A549 (cell line): ENCODE measurements around the genes CCDC9, SULT2A1 and SYNGR4.

- PRO-cap = no peak
CAGE:
- cytosol, long polyA plus RNA = no peak
- long polyA plus RNA = no peak
- nucleus, long polyA plus RNA = no peak
These were observed 40.7 kb downstream of the BBC3 start for GRCh38 chr19:47190162-47190907.

DNA sequence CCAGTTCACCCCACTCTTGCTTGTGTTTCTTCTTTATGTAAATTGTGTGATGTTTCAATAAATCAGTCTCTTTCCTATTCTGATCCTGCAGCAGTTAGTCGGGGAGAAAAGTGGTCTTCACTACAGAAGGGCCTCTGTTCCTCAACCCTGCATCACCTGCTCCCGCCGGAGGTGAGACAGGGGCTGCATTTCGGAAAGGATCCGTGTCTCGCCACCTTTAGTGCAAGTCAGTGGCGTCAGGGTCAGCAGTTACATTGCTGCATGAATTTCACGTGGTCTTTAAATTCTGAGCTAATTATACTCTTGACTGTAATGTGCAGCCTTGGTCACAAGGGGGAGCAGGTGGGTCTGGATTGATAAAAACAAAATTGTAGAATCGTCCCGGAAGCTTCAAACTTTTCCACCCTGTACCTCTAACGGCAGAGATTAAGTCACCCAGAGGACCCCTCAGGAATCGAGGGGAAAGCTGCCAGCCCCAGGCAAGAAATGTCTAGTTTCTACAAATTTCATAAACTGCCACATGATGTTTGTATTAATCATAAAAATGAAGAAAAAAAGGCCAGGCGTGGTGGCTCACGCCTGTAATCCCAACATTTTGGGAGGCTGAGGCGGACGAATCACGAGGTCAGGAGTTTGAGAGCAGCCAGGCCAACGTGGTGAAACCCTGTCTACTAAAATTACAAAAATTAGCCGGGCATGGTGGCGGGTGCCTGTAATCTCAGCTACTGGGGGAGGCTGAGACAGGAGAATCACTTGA lies 20.3 kb downstream of the BBC3 start:
- PRO-cap = no peak
CAGE:
- cytosol, long polyA plus RNA = no peak
- long polyA plus RNA = no peak
- nucleus, long polyA plus RNA = no peak

DNA sequence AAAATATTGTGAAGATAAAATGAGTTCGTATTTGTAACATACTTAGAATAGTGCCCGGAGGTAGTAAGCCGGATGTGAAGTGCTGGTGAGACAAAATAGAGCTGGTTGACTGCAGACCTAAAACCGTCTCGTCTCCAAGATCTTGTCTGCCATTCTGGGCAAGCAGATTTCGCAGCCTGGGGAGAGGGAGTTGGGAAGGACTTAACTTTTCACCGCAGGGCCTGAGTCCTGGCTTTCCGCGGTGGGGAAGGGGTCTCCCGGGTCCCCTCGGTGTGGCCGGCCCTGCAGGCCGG lies 8.2 kb upstream of the BBC3 start:
- PRO-cap = no peak
CAGE:
- cytosol, long polyA plus RNA = no peak
- long polyA plus RNA = no peak
- nucleus, long polyA plus RNA = no peak

DNA sequence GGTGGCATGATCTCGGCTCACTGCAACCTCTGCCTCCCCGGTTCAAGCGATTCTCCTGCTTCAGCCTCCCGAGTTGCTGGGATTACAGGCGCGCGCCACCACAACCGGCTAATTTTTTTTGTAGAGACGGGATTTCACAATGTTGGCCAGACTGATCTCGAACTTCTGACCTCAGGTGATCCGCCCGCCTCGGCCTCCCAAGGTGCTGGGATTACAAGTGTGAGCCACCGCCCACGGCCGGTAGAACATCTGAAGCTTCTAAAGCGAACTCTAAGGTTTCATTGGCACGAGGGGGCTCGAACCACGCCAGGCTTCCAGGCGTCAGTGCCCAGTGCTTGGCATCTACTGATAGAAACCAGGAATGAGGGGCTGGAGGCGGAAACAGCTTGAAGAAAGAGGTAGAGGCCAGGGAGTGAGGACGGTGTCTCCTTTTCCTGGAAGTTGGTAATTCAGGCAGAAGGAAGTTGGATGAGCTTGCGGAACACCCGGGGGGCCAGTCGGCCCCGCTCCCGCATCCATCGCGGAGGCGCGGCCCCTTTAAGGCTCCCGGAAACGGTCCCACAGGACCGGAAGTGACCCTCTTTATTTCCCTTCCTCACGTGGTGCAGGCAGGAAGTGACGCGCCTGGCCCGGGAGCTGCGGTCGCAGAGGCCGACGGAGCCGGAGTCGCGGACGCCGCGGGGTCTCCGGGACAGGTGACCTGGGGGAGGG lies at the start of gene CCDC9:
Gene CCDC9 (plus strand): TSS at position 611 of the 711 bp plus-strand sequence.
- PRO-cap = bidirectional peak, plus-strand start at position 635 of the sequence, minus-strand start at position 557 of the sequence
CAGE:
- cytosol, long polyA plus RNA = start-site peak on the plus strand centred at position 632 of the sequence, 46 bp wide, 34 and 411 reads in 2 replicates
- long polyA plus RNA = no peak
- nucleus, long polyA plus RNA = no peak

DNA sequence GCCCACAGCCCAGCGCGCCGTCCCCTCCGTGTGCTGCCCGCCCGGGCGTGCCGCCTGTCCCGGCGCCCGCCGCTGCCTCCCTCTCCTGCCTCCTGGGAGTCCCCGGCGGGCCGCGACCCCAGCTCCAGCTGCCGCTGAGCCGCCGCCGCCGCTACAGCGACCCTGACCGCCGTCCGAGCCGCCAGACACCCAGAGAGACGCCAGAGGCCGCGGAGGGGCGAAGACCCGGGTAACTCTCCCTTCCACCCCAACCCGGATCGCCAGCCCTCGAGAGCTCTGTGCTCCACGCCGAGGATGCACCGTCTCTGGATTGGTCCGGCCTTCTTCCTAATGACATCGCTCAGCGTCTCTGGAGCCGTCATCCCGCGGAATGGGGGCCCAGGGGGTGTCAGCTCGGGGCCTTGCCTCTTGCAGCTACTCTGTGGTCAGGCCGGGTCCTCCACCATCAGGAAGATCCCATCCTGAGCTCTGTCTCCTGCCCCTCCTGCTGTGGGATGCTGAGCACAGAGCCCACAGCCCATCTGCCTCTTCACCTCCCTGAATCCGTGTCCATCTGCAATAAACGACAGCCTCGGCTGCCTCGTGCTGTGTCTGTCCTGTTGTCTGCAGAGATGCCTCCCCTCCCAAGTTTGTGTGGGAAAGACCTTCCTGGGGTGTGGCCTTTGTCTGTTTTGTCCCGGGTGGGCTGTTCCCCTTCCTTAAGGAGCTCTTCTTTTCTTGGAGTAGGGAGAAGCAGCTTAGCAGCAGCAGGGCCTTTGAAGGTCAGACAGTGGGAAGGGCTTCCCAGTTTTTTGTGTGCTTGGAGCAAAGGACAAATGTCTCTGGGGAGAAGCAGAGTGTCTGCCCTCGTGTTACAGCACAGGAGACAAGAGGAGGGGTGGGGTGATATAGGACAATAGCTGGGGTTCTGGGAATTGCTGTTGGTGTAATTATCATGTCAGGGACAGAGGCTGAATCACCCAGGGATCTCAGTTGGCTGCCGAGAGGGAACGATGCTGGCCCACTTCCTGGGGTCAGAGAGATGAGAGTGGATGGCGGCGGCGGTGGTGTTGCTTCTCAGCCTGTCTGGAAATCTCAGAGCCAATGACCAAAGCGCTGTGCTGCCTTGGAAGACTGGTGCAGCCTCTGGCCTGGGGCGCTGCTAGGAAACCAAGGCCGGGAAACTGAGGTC lies 816 bp downstream of the INAFM1 start:
- PRO-cap = no peak
CAGE:
- cytosol, long polyA plus RNA = no peak
- long polyA plus RNA = no peak
- nucleus, long polyA plus RNA = no peak

DNA sequence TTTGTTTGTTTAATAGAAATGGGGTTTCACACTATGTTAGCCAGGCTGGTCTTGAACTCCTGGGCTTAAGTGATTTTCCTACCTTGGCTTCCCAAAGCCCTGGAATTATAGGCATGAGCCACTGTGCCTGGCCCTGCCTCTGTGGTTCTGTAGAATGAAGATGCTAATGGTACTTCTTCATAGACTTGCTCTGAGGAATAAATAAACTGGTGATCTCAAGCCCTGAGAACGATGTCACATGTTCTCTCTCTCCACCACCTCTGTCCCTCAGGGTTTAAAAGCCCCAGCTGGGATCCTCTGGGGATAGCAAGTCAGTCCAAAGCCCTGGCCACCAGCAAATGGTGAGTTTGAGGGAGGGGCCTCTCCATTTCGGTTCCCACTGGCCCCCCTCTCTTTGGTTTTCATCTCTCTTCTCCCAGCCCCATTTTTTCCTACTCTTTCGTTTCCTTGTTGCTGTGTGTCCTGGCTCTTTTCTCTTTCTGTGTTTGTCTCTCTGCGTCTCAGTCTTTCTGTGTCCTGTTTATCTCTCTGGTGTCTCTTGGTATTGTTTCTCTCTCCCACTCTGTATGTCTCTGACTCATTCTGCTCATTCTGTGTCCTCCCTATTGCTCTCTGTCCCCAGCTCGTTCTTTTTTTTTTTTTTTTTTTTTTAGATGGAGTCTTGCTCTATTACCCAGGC lies 3.0 kb downstream of the INAFM1 start:
- PRO-cap = no peak
CAGE:
- cytosol, long polyA plus RNA = no peak
- long polyA plus RNA = no peak
- nucleus, long polyA plus RNA = no peak

GRCh38 chr19:47319668-47320780 lies 10.4 kb downstream of the C5AR1 start:
- PRO-cap = no peak
CAGE:
- cytosol, long polyA plus RNA = no peak
- long polyA plus RNA = no peak
- nucleus, long polyA plus RNA = no peak

DNA sequence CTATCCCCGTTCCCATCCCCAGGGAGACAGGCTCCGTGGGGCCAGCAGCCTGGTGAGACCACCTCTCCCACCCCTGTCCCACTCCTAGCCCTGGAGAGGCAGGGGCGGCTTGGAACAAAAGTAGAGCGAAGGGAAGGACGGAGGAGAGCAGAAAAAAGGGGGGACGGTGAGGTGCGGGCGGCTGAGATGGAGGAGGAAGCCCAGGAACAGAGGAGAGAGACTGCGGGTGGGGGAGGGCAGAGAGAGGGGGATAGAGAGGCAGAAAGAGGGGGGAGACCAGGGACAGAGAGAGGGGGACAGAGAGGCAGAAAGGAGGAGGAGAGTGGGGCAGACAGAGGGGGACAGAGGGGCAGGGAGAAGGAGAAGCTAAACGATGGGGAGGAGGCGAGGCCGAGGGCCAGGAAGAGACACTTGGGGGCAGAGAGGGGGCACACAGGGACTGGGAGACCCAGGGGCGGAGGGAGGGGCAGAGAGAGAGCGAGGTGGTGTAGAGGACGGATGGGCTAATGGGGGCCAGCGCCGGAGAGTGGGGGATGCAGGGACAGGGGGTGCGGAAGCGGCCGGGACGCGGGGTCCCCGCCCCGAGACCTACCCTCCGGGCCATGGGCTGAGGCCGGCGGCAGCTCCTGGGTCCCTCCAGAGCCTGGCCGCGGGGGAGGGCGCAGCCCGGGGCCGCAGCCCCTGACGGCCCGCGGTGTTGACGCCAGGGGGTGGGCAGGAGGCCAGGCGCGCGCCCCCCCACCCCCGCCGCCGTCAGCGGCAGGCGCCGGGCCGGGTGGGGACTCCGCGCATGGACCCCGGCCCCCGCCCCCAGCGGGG lies 640 bp downstream of the MEIS3 start:
- PRO-cap = no peak
CAGE:
- cytosol, long polyA plus RNA = no peak
- long polyA plus RNA = no peak
- nucleus, long polyA plus RNA = no peak

DNA sequence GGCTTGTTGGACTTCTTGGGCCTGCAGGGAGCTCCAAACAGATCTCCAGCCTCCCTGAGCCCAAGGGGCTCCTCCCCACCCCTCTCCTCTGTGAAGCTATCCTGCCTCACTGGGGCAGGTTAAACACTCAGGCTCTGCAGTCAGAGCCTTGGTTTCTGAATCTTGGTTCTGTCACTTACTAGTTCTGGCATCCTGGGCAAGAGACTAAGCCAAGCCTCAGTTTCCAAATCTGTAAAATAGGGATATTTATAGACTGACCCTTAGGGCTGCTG lies 12.2 kb downstream of the NAPA start:
- PRO-cap = no peak
CAGE:
- cytosol, long polyA plus RNA = no peak
- long polyA plus RNA = no peak
- nucleus, long polyA plus RNA = no peak

GRCh38 chr19:47506817-47507338 lies 8.0 kb downstream of the NAPA start:
- PRO-cap = no peak
CAGE:
- cytosol, long polyA plus RNA = no peak
- long polyA plus RNA = no peak
- nucleus, long polyA plus RNA = no peak

DNA sequence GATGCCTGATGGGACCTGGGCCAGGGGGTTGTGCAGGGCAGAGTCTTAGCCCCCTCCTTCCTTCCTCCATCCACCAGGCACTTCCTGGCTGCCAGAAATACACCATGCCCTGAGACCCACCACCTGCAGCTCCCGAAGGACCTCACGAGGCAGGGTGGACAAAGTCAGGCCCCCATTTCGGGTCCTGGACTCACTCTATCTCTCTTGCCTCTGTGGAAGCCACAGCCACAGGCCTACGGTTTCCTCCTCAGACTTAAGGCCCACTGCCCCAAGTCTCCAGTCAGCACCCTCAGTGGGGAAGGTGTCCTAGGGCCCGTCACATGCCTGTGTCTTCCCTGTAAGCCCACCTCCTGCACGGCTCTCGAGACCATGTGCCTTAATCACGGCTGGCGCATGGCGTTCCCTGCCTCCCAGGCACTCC lies 7.5 kb downstream of the NAPA start:
- PRO-cap = no peak
CAGE:
- cytosol, long polyA plus RNA = no peak
- long polyA plus RNA = no peak
- nucleus, long polyA plus RNA = no peak

DNA sequence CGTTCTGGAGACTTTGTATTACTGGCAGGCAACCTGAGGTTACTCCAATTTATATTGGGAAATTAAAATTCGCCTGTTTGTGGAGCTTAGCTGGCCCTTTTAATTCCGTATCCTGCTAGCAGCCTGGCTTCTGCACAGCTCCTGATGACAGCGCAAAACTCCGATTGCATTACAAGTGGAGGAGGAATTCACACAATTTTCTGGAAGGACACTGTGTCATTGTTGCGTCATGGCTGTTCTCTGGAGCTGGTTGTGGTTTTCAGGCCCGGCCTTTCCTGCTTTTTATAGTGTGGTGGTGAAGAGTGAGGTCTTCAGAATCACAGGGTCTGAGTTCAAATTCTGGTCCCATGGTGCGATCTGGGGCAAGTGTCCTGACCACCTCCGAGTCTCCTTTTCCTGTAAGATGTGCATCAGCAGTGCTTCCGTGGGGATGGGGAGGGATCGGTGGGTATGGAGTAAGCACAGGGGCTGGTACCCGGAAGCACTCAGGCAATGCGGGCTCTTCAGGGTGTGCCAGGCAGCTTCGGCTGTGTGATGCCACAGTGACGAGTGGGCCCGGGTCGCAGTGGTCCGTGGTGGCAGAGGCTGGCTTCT lies 49.0 kb upstream of the EHD2 start:
- PRO-cap = no peak
CAGE:
- cytosol, long polyA plus RNA = no peak
- long polyA plus RNA = no peak
- nucleus, long polyA plus RNA = no peak

DNA sequence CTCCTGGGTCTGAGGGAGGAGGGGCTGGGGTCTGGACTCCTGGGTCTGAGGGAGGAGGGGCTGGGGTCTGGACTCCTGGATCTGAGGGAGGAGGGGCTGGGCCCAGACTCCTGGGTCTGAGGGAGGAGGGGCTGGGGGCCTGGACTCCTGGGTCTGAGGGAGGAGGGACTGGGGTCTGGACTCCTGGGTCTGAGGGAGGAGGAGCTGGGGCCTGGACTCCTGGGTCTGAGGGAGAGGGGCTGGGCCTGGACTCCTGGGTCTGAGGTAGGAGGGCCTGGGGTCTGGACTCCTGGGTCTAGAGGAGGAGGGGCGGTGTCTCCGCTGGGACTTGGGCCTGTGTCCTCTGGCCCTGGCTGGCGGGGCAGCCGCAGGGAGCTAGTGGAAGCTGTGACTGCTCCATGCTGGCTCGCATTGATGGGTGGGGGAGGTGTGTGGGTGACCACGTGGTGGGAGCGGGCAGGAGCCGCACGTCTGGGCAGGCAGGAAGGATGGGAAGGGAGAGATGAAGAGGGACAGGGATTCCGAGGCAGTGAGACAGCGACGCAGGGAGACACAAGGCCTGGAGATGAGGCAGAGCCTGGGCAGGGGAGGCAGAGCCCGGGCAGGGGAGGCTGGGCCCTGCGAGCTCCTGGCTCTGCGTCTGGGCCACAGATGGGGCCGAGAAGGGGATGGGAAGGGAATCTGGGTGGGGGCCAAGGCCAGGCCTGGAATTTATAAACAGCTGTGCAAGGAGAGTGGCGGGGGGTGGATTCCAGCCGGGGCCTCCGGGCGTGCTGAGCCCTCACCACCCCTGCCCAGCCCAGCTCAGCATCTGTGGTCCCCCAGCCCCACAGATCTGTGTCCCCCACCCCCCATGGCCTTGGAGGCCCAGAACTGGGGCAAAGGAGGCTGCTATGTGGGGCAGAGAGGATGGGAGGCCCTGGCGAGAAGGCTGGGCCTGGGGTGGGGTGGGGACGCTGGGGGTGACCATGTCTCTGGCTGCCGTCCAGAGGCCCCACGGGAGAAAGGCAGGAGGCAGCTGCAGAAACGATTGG lies 5.8 kb downstream of the EHD2 start:
- PRO-cap = no peak
CAGE:
- cytosol, long polyA plus RNA = no peak
- long polyA plus RNA = no peak
- nucleus, long polyA plus RNA = no peak

- PRO-cap = no peak
CAGE:
- cytosol, long polyA plus RNA = no peak
- long polyA plus RNA = no peak
- nucleus, long polyA plus RNA = no peak
These were observed 11.8 kb downstream of the NOP53 start for GRCh38 chr19:47756967-47757797.

GRCh38 chr19:47779761-47780294 lies 1.3 kb downstream of the SELENOW start:
- PRO-cap = no peak
CAGE:
- cytosol, long polyA plus RNA = no peak
- long polyA plus RNA = no peak
- nucleus, long polyA plus RNA = no peak

DNA sequence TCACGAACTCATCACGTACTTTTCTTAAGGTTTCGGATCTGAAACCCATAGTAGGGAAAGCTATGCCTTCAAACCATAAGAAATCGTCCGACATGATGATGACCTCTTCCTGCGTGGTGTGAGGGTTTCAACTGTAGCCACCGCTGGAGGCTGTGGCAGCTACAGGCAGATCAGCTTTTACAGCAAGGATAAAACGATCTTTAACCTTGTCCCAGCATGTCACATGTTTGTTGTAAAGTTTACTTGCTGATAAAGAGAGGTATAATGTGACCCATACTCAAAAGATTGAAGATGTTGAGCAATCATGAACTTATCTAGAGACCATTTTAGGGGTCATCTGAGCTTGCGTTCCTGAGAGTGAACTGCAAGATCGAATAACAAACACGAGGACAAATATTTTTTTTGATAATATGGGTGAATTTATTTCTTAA lies at the start of gene SULT2A1:
Gene SULT2A1 (minus strand): TSS at position 152 of the 431 bp plus-strand sequence.
- PRO-cap = no peak
CAGE:
- cytosol, long polyA plus RNA = no peak
- long polyA plus RNA = no peak
- nucleus, long polyA plus RNA = no peak

- PRO-cap = no peak
CAGE:
- cytosol, long polyA plus RNA = no peak
- long polyA plus RNA = no peak
- nucleus, long polyA plus RNA = no peak
These were observed 16.2 kb downstream of the LIG1 start for GRCh38 chr19:48153761-48154460.

DNA sequence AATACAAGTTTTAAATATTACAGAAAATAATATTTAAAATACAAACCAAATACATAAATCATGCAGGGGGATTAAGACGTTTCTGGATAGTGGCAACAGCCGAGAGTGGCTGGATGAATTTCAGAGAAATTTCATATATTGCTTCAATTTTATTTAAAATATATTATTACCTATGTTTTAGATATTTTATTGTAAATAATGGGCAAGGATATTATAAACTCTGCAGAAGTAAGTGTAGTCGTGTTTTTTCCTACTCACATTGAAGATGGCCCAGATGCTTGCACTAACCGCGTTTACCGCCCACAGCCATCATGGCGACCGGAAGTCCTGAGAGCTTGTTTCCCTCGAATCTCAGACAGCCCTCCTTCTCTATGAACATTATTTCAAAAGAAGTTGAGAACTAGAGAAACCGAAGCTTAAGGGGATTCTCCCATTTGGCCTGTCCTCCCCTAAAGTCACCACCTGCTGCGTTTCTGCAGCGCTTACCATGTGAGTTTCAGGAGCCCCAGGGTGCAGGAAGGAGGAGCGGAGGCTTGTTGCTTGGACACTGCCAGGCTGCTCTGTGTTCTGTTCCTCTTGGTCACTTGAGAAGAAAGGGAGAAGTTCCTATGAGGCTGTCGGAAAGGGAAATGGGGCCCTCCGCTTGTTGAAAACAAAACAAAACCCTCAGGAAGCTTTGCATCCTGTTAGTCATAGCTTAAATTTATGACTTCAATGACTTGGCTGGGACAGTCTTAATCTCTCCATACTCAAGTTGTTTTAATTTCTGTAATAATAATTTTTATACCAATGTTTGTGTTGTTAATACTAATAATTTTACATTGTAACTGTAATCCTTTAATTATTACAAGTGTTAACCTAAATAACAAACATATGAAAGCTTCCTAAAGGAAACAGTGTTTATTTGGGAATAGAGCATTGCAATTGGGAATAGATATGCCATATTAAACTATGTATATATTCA lies 6.2 kb downstream of the CARD8 start:
- PRO-cap = no peak
CAGE:
- cytosol, long polyA plus RNA = no peak
- long polyA plus RNA = no peak
- nucleus, long polyA plus RNA = no peak

GRCh38 chr19:48363760-48364714 lies at the start of gene SYNGR4:
SYNGR4 (plus strand) TSS chr19:48364367.
- PRO-cap = bidirectional peak, plus-strand start at chr19:48364383, minus-strand start at chr19:48364094
CAGE:
- cytosol, long polyA plus RNA = no peak
- long polyA plus RNA = start-site peak on the minus strand at chr19:48363911-48363942, 49 and 83 reads in 2 replicates
- nucleus, long polyA plus RNA = no peak

GRCh38 chr19:48415293-48415621 lies 21.8 kb downstream of the GRIN2D start:
- PRO-cap = no peak
CAGE:
- cytosol, long polyA plus RNA = no peak
- long polyA plus RNA = no peak
- nucleus, long polyA plus RNA = no peak